Diencephalon (tissue), 2 donors: ENCODE measurements around the genes FCRL1, OR6P1, VSIG8 and SLAMF9.

DNA sequence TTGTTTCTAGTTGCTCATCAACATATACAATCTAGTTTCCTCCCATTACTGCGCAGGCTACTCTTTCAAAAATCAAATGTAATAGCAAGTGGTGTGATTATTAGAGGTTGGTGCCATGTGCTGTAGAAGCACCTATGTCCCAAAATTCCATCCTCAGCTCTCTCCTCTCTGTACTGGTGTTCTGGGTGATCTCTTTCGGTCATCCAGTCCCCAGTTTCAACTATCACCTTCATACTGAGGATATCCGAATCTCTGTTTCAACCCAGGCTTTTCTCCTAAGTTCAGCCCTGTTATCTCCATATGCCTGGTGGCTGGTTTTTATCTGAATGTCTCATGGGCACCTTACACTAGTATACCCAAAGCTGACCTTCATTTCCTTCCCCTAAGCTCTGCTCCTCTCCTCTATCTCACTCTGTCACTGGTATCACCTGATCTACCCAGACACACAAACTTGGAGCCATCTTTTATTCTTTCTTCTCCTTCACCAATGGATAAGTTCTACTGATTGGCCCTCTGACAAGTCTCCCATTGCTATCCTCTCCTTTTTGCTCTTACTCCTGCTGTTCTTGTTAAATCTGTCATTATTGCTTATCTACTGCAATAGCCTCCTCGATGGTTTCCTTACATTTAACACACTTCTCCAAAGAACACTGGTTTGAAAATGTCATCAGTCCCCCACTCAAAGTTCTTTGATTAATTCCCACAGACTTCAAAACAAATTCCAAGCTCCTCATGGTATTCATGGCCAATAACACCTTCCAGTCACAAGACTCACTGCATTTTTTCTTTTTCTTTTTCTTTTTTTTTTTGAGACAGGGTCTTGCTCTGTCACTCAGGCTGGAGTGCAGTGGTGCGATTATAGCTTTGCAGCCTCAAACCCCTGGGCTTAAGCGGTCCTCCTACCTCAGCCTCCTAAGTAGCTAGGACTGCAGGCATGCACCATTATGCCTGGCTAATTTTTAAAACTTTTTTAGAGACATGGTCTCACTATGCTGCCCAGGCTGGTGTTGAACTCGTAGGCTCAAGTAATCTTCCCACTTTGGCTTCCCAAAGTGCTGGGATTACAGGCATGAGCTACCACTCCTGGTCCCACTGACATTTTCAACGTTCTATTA, 53.2 kb downstream of the LRRC71 start:
- RAMPAGE, long total RNA: no peak

DNA sequence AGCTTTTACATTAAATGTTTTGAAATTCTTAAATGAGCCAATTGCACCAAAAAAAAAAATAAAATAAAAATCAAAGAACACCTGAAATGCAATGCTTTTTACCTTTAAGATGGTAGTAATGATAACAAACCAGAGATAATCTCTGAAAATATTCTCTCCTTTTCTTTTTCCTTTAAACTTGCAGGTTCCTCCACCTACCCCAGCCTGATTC, 606 bp downstream of the ARHGEF11 start:
- RAMPAGE, long total RNA: no peak

- RAMPAGE, long total RNA: no peak
Observed at GRCh38 chr1:157154869-157155393, 16.7 kb upstream of the ETV3 start.

DNA sequence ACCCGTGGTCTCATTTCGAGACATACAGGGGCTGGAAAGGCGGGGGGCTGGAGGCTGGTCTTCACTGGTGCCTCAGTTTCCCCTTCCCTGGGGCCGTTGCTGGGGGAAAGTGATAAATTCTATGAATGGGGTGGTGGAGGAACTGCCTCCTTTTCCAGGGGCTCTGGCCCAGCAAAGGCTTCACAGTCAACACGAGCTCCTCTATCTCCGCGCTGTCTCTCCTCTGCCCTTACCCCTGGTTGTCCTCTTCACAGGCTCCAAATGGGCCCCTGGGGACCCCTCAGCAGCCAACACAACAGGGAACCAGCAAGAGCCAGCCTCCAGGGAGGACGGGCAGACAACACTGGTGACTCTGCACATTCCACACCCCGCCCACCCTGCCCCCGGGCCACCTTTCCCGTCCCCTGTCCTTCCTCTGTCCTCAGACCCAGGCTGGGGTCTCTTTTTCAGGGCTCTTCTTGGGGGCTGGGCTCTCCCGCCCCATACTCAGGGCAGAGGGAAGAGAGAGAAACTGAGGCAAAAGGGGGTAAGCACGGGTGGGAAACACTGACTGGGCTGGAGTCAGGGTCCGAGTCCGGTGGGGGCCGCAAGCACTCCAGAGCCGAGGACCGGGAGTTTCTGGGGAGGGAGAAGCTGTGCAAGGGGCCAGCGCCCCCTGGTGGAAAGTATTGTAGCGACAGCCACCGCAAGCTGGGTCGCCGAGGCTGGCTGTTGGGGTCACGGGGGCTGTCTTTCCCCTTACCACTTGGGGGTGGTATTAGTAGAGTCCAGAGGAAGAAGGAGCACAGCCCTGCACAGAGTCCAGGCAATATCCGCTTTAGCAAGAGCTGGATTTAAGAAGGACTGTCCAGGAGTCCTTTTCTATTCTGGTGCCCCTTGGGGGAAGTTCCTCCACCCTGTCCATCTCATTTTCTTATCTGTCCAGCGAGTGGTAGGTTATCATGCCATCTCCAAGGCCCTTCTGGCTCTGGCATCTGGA, 17.6 kb upstream of the ETV3 start:
- RAMPAGE, long total RNA: no peak

GRCh38 chr1:157819968-157820262, at the start of gene FCRL1:
FCRL1 (minus strand) TSS chr1:157820120.
- RAMPAGE, long total RNA: no peak

DNA sequence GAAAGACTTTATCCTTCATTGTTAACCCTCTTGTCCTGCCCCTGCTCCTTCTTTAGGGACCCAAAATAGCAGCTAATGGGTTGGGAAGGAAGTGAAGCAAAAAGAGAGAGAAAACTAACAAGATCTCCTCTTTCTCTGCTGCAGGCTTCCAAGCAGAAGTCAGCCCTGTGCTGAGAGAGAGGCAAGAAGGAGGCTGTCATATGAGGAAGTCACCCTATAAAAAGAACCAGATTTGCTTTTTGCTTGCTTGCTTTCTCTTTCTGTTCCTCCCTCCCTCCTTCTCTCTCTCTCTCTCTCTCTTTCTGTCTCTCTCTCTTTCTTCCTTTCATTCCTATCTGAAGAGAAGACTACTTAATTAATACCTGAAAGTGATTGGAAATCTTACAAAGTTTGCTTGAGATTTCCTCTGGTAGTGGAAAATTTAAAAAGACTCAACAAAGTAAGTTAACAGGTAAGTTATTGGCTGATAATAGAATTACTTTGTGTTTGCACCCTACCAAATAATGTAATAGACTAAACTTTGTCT, 7.9 kb upstream of the CD5L start:
- RAMPAGE, long total RNA: no peak

GRCh38 chr1:158177223-158177589, 3.5 kb upstream of the CD1D start:
- RAMPAGE, long total RNA: no peak

DNA sequence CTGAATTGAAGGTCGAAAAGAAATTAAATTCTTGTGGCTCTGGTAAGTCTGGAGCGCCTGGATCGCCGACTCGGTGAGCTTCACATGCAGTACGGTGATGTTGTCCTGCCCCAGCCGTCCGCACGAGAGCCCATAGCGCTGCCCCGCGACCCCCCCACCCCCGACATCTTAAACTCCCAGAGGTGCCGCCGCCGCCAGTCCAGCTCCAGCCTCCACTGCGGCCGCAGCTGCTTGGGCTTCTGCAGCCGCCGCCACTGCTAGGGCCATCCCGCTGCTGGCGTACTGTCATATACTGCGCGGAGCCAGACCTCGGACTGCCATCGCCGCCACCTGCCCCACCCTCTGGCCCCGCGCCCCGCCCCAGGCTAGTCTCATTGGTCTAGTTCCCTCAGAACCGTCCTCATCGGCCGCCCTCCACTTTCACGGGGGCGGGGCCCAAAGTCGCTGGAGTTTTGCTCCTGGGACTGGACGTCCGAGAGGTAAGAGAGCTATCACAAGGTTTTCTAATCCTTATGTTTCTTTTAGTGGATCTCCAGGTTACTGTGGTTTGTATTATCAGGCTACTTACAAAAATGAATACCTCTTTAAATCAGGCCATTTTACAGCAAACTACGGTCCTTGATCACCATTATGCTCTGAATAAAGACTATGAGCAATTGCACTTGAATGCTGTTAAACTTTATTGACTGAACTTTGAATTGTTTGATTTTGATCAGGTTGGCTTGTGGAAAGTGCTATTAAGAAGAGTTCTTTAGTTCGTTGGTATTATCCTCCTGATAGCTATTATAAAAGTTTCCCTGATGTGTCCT, 2.9 kb upstream of the CD1D start:
- RAMPAGE, long total RNA: no peak

DNA sequence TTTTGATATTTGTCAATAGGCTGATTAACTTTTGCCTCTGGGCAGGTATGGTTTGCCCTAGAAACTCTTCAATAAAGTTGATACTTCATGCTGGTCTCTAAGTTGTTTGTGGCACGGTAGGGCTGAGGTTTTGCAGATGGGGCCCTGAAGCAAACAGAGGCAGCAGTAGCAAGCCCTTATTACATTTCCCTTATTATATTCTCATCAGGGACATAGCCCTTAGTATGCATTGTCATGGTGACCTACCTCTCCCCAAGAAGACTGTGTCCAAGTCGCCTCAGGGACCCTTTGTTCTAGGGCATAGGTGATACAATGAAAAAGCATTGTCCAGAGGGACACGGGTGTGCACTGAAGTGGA, at the start of gene OR6P1:
TSS of gene OR6P1 (minus strand) at position 58 of the 358 bp plus-strand sequence.
- RAMPAGE, long total RNA: no peak

- RAMPAGE, long total RNA: no peak
Observed at GRCh38 chr1:158998915-158999328, 3.6 kb downstream of the PYDC5 start.

- RAMPAGE, long total RNA: no peak
Observed at GRCh38 chr1:159009219-159009643, 476 bp upstream of the IFI16 start.

DNA sequence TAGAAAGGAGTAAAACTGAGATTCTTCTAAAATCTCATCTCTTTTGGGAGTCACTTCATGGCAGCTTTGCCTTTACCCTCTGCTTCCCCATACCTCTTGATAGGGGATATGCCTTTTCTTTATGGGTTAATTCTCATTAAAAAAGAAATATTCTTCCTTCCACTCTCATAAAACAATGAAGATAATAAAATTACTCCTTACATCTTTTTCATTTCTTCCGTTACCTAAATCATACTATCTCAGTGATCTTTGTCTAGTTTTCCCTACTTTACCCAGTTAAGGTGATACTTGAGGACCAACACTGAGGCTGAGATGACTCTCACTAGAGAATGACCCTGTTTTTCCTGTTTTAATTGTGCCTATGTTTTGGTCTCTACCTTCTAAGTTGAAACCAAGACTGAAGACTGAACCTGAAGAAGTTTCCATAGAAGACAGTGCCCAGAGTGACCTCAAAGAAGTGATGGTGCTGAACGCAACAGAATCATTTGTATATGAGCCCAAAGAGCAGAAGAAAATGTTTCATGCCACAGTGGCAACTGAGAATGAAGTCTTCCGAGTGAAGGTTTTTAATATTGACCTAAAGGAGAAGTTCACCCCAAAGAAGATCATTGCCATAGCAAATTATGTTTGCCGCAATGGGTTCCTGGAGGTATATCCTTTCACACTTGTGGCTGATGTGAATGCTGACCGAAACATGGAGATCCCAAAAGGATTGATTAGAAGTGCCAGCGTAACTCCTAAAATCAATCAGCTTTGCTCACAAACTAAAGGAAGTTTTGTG, 25.1 kb downstream of the AIM2 start:
- RAMPAGE, long total RNA: no peak

- RAMPAGE, long total RNA: no peak
Observed at GRCh38 chr1:159594534-159595346, 7.1 kb downstream of the APCS start.

DNA sequence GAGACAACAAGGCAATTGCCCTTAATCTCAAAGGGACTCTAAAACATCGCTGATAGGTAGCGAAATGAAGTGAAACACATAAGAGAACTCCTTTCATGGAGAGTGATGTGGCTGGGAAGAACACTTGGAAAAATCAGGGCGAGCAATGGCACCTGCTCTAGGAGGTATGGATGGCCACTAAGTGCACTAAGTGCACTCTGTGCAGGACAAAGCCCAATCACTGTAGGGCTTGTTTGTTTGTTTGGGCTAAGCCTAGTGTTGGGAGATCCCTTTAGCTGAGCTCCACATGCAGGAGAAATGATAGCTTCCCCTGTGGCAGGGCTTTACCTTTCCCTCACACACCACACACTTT, 7.7 kb downstream of the APCS start:
- RAMPAGE, long total RNA: no peak

- RAMPAGE, long total RNA: no peak
Observed at GRCh38 chr1:159862481-159862767, at the start of gene VSIG8. VSIG8 (minus strand) TSS chr1:159862657.

DNA sequence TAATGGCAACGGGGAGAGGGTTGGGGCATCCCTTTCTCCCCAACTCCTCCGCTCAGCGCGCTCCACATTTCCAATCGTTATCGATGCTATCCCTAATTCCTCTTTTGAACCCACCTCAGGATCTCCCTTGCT, 275 bp downstream of the CFAP45 start:
- RAMPAGE, long total RNA: no peak

GRCh38 chr1:159954131-159954684, at the start of gene SLAMF9:
SLAMF9 (minus strand) TSS chr1:159954237.
- RAMPAGE, long total RNA: no peak

- RAMPAGE, long total RNA: no peak
Observed at GRCh38 chr1:160097183-160097847, 1.1 kb downstream of the IGSF8 start.

DNA sequence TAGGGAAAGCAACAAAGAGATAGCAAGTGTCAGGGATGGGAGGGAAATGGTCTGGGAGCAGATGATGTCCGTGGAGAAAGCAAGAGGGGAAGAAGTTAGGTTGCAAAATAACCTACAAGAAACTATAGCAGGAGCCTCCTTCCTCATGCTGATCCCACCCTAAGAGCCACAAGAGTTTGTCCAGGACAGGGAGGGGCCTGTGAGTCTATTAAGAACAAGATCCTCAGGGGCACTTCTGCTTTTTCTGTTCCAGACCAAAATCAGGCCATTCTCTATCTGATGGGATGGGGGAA, 7.8 kb upstream of the ATP1A4 start:
- RAMPAGE, long total RNA: no peak

GRCh38 chr1:160401287-160401921, 1.0 kb downstream of the VANGL2 start:
- RAMPAGE, long total RNA: no peak